ENCODE data around the genes NF2 and MTMR3.

GRCh38 chr22:28505606-28506460 lies 173.8 kb downstream of the TTC28 start:
- PRO-cap, result no peak
- RRBS, 2 experiments, result 36 to 54% methylated on average over 6 of the region's 20 CpGs

DNA sequence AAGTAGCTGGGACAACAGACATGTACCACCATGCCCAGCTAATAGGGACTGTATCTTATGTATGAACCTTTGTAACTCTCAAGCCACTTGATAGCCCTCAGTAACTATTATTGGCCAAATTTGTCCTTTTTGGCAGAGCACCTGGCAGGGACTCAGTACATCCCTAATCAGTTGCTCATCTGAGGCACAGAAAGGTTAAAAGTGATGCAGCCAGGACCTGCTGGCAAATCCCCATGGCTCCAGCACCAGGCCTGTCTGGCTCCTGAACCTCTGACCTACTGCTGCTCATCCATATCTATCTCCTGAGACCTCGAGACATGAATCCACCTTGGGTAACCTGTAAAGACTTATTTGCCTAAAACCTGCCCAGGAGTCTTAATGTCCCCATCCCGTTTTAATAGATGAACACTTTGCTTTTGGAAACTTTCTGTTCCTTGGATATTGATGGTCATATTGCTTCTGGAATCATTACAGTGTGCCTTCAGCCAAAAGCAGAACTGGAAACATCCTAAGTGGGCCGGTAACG lies 49.1 kb downstream of the CCDC117 start:
- PRO-cap, result no peak
- RRBS, 2 experiments, result no CpG with 5 or more reads among the region's 4 CpGs

DNA sequence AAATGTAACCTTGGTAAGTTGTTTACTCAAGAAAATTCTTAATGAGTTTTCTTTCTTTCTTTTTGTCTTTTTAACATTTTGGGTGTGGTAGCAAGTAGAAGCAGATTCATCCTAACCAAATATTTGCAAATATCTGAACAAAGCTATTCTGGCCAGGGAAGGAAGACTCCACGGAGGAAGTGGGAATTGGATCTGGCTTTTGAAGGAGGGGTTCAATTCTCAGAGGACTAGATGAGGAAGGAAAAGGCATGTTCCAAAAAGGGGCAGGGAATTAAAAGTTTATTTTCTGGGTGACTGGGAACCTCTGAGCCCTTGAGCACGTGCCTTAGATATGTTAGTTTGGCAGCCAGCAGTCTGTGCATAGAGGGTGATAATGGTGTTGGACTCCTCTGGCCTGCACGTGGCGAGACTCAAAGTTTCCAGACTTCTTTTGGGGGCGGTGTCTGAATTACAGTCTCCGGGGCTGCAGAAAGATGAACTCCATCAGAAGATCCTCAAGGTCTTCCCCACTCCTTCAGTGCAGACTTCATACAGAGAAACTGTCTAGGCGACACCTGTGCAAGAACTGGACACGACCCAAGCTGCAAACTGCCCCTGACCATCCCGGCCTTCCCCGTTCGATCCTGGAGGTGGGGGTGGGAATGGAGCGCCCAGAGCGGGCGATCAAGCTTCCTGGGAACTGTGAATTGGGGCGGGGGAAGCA lies 883 bp upstream of the ZNRF3 start:
- PRO-cap, result no peak
- RRBS, 2 experiments, result no CpG with 5 or more reads among the region's 15 CpGs

DNA sequence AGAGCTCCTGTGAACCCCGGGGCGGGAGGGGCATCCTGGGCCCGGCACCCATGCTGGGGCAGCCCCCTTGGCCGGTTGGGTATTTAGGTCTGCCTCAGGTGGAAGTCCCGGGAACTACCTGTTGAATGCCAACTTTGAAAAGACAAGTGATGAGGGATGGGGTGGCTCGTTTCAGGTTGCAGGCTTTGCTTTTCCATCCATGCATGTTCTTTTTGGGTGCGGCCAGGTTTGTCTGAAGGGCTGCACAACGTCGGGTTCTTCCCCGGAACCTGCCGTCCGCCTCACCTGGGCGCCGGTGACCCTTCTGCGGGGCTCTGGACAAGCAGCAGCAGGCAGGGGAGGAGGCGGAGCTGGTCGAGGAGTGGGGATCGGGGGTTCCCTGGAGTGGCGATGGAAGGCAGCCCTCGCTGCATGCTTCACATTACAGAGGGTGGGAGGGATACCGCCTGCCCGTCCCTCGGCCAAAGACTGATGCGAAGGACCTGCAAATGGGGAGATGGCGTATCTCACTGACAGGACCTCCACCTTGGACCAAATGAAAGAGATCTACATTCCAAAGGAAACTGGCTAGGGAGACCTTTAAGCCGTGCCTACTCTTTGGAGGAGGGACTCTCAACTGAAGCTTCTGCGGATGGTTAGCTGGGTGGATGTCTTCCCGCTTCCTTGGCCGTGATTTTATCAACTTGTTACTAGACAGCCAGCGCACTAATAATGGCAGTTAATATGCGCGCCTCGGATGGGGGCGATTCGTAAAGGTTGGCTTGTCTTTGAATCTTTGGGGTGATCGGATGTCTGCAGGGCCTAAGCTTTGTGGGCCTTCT lies 1.1 kb downstream of the ZNRF3 start:
- PRO-cap, result no peak
- RRBS, 2 experiments, result under 1 to 5% methylated on average over 2 of the region's 36 CpGs

DNA sequence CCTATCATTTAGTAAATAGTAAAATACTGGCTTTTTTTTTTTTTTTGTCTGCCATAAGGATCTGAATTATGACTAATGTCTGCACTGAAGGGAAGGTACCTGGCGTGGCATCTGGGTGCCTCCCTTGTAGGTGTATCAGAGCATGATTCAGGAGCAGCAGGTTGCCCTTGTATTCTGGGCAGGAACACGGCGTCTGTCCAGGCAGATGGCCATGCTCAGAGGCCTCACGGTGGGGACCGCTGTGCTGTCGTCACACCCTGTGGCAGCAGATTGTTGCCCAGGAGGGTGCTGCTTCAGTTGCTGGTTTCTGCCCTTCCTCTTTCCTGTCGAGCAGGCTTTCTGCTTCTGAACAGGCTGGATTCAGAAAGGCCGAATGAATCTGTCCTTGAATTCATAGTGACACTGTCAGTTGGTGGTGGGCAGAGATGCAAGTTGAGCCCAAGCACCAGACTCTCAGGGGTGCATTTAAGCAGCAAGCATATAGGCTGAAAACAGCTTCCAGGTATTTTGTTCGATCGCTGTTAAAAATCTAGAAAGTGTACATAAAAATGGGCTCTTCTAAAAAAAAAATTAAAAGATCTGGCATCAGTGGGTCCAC lies 11.0 kb downstream of the ZNRF3 start:
- PRO-cap, result no peak
- RRBS, 2 experiments, result no CpG with 5 or more reads among the region's 10 CpGs

DNA sequence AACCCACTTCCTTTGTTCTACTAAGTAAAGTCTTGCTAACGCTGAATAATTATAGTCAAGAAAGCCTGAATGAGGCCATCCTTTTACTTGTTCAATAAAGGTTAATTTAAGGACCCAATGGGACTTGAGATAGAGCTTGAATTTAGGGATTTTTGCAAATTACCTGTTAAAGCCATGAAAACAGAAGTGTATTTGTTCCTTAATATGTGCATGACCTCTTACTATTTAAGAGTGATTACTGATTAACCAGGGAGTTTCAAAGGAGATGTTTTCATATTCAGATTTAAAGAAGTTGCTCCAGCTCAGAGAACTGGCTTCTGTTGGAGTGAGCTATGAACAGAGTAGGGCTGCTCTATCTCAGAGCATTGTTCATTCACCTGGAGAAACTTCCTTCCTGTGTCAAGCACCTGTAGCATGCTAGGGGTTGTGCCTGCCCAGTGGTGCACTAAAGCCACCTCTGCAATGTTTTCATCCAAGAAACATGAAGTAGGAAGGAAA lies 45.2 kb downstream of the C22orf31 start:
- PRO-cap, result no peak
- RRBS, 2 experiments, result no CpG with 5 or more reads among the region's 1 CpG

DNA sequence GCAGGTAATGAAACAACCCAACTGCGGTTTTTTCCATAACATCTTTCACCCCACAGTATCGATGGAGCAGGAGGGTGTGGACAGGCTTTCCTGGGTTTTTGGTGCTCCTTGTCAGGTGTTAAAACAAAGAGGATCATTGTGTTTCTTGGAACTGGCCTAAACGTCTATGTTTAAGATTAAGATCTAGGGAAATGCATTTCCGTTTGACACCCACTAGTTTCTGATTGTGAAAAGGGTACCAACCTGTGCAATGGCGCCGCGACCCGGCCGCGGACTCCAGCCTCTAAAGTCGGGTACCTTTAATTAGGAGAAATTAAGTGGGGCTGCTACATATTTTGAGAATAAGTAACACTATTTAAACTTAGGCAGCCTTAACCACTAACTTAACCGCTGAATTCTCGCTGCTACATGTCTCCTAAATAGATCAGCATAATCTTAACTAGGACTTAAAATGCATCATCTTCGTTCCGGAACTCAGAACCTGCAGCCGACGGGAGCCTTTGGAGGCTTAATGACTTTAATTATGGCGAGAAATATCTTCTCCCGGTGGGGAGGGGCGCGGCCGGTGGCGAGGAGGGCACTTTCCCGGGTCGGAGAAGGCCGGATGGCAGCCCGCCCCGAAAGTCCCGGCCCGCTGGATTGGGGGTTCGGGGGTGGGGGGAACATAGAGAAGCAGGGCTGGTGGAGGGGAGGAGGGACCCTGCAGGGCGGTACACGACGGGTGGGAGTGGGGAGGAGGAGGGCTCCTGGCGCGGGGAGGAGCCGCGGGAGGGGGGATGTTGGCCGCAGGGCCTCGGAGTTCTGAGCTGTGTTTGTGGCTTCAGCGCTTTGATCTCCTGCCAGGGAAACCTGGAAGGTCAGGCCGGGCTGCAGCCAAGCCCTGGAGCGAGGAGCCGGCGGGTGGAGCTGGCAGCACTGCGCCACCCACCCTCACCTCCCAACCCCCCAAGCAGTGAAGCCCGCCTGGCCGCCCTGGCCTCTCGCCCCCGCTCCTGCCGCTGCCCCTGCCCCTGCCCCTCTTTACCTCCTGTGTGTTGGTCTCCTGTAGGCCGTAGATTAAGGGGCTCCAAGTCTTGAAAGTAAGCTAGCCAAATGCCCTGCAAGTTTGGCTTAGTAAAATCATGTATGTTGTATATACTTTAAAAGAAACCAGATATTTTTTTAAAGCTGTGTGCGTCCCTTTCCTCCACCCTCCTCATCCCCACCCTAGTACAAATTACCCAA lies 31.2 kb downstream of the C22orf31 start:
- PRO-cap, result unidirectional peak, minus-strand start at position 814 of the sequence
- RRBS, 2 experiments, result 2 to 4% methylated on average over 5 of the region's 53 CpGs

- PRO-cap, result no peak
- RRBS, 2 experiments, result no CpG with 5 or more reads among the region's 4 CpGs
These were observed 21.2 kb downstream of the KREMEN1 start for GRCh38 chr22:29093953-29094479.

GRCh38 chr22:29119820-29120563 lies 47.2 kb downstream of the KREMEN1 start:
- PRO-cap, result no peak
- RRBS, 2 experiments, result no CpG with 5 or more reads among the region's 5 CpGs

GRCh38 chr22:29121079-29121531 lies 48.3 kb downstream of the KREMEN1 start:
- PRO-cap, result no peak
- RRBS, 2 experiments, result no CpG with 5 or more reads among the region's 6 CpGs

DNA sequence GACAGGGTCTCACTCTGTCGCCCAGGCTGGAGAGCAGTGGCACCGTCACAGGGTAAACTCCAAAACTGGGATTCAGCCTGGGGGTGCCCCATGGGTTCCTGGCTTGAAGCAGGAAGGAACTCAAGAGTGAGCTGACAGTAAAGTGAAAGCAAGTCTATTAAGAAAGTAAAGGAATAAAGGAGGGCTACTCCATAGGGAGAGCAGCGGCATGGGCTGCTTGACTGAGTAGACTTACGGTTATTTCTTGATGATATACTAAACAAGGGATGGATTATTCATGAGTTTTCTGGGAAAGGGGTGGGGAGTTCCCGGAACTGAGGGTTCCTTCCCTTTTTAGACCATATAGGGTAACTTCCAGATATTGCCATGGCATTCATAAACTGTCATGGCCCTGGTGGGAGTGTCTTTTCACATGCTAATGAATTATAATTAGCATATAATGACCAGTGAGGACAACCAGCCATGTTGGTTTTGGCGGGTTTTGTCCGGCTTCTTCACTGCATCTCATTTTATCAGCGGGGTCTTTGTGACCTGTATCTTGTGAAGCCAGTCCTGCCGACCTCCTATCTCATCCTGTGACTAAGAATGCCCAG lies 52.9 kb upstream of the EMID1 start:
- PRO-cap, result no peak
- RRBS, 2 experiments, result no CpG with 5 or more reads among the region's 9 CpGs

DNA sequence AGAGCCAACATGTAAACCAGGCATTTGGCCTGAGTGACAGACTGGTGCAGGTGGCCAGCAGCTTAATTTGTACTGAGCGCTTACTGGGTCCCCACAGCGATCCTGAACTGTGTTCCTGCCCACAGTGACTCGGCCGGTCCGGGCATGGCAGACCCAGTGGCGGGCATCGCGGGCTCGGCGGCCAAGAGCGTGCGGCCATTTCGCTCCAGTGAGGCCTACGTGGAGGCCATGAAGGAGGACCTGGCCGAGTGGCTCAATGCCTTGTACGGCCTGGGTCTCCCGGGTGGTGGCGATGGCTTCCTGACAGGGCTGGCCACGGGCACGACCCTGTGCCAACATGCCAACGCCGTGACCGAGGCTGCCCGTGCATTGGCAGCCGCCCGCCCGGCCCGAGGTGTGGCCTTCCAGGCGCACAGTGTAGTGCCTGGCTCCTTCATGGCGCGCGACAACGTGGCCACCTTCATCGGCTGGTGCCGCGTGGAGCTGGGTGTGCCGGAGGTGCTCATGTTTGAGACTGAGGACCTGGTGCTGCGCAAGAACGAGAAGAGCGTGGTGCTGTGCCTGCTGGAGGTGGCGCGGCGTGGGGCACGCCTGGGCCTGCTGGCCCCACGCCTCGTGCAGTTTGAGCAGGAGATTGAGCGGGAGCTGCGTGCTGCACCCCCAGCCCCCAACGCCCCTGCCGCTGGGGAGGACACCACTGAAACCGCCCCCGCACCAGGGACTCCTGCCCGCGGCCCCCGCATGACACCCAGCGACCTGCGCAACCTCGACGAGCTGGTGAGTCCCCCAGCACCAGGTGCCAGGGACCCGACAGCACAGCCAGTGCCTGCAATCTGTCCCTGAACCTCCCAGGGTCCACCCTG lies 1.7 kb downstream of the GAS2L1 start:
- PRO-cap, result no peak
- RRBS, 2 experiments, result 88 to 100% methylated on average over 1 to 9 of the region's 60 CpGs

DNA sequence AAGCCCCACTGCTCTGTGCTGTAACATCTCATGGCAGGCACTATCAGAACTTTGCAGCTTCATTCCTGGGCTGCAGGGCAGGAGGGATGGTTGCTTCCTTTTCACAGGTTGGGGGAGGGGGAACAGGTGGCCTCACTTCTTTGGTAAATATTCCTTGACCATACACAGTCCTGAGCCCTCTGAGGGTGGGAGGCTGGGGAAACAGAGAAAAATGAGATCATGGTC lies 1.0 kb downstream of the NIPSNAP1 start:
- PRO-cap, result no peak

DNA sequence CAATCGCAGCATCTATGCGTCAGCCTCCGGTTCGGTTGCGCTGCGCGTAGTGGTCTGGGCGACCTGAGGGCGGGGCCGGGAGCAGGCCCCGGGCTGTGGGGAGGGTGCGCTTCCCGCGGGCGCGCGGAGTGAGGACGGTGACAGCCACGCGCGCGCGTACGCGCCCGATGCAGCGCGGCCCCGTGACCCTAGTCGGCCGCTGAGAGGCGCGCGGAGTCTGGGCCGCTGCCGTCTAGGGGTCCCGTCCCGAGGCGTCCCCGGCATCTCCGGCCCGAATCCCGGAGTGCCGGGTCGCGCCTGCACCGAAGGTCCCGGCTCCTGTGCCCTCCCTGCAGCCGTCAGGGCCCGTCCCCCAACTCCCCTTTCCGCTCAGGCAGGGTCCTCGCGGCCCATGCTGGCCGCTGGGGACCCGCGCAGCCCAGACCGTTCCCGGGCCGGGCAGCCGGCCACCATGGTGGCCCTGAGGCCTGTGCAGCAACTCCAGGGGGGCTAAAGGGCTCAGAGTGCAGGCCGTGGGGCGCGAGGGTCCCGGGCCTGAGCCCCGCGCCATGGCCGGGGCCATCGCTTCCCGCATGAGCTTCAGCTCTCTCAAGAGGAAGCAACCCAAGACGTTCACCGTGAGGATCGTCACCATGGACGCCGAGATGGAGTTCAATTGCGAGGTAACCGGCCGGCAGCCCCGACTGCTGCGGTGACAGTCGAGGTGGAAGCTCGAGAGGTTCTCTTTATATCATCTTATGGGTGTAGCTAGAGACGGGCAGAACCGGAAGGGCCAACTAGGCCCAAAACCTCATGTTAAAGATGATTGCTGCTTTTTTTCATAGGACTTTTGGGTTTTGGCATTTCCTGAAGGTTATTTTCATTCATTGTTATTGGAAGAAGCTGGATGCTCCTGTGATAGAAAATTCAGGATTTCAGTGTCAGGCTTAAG lies at the start of gene NF2:
Gene NF2 (plus strand): TSS at position 183 of the 931 bp plus-strand sequence.
- PRO-cap, result bidirectional peak, plus-strand start at position 127 of the sequence, minus-strand start outside the sequence; unidirectional peak, plus-strand start at position 263 of the sequence
- RRBS, 2 experiments, result 1 to 2% methylated on average over 13 to 31 of the region's 83 CpGs

- PRO-cap, result no peak
- RRBS, 2 experiments, result no CpG with 5 or more reads among the region's 7 CpGs
These were observed 13.7 kb downstream of the UQCR10 start for GRCh38 chr22:29780754-29781368.

DNA sequence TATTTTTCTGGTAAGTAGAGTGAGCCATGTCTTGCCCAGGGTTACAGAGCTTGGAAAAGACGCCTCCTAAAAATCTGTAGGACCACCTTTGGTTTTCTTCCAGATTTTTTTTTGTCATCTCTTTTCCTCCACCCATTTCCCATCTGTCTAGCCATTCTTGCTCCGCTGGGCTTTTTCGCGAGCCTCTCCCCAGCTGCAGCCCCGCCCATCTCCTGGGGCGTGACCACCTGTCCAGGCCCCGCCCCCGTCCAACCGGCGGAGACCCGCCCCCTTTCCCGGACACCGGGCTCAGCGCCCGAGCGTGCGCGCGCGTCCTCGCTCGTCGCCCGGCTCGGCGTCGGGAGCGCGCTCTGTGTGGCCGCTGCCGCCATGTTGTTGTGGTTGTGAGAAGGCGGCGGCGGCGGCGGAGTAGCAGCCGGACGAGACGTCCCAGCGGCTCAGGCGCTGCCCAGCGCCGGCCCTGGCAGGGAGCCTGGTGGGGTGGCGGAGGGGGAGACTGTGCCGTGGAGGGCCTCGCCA lies at the start of gene MTMR3:
Gene MTMR3 (plus strand): TSS at position 348 of the 519 bp plus-strand sequence.
- PRO-cap, result bidirectional peak, plus-strand start at position 353 of the sequence, minus-strand start at position 149 of the sequence; unidirectional peak, plus-strand start at position 353 of the sequence
- RRBS, 2 experiments, result 2% methylated on average over 10 of the region's 46 CpGs

DNA sequence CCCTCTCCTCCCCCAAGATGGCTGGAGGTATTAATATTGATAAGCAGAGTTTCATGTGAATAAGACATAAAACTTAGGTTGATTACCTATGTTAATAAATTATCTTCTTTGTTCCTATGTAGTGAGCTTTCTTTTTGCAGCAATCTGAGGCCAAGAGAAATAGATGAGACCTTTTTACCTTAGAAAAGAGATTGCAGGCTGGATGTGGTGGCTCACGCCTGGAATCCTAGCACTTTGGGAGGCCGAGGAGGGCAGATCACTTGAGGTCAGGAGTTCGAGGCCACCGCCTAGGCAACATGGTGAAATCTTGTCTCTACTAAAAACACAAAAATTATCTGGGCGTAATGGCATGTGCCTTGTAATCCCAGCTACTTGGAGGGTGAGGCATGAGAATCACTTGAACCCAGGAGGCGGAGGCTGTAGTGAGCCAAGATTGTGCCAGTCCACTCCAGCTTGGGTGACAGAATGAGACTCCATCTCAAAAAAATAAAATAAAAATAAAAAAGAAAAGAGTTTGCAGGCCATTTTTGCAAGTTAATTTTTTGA lies 19.8 kb downstream of the MTMR3 start:
- PRO-cap, result no peak
- RRBS, 2 experiments, result no CpG with 5 or more reads among the region's 6 CpGs

GRCh38 chr22:30013155-30013567 lies 67.1 kb upstream of the HORMAD2 start:
- PRO-cap, result no peak
- RRBS, 2 experiments, result no CpG with 5 or more reads among the region's 5 CpGs

DNA sequence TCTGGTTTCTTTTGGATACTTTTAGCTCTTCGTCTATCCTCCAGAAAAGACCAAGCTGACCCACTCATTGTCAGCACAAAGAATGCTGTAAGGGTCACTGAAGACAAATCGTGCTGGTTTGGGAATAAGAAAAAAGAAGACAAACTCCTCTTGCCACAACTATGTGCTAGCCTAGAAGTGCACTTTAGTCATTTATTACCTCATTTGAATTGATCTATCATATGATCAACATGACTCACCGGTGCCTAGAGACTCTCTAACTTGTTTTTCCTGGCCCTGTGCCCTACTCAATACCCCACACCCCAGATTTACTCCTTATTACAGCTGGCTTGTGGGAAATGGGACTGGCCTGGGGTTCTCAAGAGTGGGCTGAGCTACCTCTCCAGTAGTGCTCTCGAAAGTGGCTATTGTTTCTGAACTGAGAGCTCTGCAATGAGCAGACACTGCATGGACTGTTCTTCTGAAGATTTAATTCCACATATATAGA lies 35.9 kb upstream of the HORMAD2 start:
- PRO-cap, result no peak
- RRBS, 2 experiments, result no CpG with 5 or more reads among the region's 4 CpGs

DNA sequence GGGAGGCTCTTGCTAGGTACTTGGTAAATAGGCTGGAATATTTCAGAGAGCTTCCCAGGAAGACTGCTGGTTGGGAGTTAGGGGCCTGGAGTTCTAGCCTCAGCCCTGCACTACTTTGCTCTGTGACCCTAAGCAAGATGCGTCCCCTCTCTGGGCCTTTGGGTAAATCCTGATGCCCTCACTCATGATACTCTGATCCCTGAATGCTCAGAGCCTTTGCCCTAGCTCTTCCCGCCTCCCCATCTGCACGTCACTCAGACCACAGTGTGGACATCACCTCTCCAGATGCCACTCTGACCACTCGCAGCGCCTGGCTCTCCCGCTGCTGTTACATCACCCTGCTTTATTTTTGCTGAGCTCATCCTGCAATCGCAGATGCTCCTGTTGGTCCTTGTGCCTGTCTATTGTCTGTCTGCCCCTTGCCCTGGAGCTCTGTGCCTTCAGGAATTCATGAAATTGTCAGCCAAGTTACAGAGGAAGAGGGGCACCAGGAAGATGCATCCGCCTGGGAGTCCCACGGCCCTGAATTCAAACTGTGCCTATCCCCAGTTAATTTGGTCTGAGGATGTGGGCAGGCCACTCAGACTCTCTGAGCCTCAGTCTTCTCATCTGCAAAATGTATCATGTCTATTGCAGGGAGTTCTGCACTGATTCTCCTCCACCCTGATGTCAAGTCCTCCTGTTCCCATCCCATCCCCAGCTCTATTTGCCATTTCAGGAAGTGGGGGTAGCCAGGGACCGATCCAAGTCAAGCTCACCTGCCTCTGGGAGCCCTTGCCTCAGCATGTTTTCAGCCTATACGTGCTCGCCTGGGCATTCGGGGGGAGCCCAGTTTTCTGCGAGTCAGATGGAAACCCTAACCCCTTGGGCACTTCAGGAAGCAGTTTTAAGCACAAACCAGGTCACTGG lies 5.4 kb downstream of the OSM start:
- PRO-cap, result no peak
- RRBS, 2 experiments, result no CpG with 5 or more reads among the region's 14 CpGs